Bronchial lymph node (tissue), 1 donor: ENCODE measurements around the gene ENOX1.

DNA sequence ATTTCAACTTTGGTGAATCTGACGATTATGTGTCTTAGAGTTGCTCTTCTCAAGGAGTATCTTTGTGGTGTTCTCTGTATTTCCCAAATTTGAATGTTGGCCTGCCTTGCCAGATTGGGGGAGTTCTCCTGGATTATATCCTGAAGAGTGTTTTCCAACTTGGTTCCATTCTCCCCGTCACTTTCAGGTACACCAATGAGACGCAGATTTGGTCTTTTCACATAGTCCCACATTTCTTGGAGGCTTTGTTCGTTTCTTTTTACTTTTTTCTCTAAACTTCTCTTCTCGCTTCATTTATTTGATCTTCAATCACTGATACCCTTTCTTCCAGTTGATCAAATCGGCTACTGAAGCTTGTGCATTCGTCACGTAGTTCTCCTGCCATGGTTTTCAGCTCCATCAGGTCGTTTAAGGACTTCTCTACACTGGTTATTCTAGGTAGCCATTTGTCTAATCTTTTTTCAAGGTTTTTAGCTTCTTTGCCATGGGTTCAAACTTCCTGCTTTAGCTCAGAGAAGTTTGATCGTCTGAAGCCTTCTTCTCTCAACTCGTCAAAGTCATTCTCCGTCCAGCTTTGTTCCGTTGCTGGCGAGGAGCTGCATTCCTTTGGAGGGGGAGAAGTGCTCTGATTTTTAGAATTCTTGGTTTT, 14.5 kb upstream of the WBP4 start:
- PRO-cap, result no peak

GRCh38 chr13:41060745-41061446, 413 bp upstream of the WBP4 start:
- PRO-cap, result bidirectional peak, plus-strand start at chr13:41061046, minus-strand start at chr13:41060902; bidirectional peak, plus-strand start at chr13:41061311, minus-strand start at chr13:41061193; bidirectional peak, plus-strand start at chr13:41061511, minus-strand start at chr13:41061384

DNA sequence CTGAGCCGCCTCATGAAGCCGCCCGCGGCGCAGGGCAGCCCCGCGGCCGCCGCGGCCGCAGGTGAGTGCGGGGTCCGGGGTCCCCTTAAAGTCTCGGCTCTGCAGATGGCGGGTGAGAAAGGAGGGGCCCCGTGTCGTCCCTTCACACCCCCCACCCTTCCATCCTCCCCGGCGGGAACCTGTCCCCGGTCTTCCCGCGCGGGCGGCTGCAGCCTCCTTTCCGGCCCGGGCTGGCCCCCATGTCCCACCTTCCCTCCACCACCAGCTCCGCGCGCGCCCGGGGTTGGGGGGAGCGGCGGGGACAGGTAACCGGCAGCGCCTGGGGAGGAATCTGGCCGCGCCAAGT, 319 bp downstream of the RGCC start:
- PRO-cap, result no peak

GRCh38 chr13:41458042-41458923, 933 bp downstream of the RGCC start:
- PRO-cap, result unidirectional peak, minus-strand start at chr13:41458629

- PRO-cap, result no peak
Measured at GRCh38 chr13:41461530-41462153, 4.3 kb downstream of the RGCC start.

DNA sequence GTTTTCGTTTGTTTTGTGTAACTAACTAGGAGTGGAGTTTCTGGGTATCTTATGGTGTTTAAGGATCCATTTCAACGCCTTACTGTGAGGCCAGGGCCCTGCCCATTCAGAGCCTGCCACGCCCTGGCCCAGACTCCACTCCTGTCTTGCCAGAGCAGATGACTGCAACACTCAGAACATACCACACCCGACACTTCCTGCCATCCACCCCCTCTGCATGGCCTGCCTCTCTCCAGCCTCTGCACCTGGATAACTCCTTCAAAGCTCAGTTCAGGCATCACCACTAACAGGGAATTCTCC, 43.2 kb downstream of the RGCC start:
- PRO-cap, result no peak

GRCh38 chr13:41547063-41548012, 90.0 kb downstream of the RGCC start:
- PRO-cap, result no peak

GRCh38 chr13:41613686-41614638, 156.6 kb downstream of the RGCC start:
- PRO-cap, result no peak

DNA sequence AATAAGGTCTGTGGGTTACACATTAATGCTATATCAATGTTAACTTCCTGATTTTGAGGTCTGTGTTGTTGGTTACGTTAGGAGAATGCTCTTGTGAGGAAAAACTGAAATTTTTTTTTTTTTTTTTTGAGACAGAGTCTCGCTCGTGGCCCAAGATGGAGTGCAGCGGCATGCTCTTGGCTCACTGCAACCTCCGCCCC, 197.5 kb downstream of the RGCC start:
- PRO-cap, result no peak

DNA sequence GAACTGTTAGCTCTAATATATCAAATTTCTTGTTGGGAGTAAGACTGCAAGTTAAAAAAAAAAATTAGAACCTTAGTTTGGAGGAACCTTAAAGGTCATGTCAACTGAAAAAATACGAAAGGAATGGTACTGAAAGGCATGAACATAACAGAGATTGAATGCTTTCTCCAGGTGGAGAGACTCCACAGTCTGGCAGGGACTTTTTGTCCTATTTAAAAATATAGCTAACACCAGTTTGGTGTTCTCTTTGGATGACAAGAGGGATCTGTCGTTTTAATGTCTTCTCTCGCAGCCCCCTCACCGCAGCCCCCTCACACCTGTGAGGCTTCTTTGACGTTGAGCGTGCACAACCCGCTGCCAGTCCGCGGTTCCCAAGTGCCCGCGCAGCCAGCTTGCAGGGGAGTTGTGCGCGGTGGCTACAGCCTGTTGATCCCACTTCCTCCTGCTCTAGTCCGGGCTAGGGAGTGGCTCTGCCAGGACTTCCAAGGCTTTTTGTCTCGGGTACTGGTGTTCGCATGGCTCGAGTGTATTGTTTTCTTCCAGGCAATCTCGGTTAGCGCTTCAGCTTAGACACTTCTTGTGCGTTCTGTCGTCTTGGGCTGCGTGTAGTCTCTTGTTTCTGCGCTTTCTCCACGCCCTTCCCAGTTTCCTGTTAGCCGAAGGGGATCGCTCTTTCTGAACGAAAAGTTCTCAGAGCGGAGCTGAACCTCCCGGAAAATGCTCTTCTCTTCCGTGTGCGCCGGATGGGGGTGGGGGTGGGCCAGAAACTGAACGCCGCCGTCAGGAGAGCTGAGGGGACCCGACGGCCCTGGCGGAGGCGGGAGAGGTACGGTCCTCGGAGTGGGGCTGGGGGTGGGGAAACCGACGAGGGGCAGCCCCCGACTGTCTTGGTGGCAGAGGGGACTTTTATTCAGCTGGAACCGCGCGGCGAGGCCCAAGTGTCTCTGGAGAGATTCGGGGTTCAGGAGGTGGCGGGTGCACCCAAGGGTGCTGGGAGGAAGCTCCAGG, 868 bp upstream of the DGKH start:
- PRO-cap, result unidirectional peak, plus-strand start at position 450 of the sequence; bidirectional peak, plus-strand start at position 770 of the sequence, minus-strand start at position 651 of the sequence

DNA sequence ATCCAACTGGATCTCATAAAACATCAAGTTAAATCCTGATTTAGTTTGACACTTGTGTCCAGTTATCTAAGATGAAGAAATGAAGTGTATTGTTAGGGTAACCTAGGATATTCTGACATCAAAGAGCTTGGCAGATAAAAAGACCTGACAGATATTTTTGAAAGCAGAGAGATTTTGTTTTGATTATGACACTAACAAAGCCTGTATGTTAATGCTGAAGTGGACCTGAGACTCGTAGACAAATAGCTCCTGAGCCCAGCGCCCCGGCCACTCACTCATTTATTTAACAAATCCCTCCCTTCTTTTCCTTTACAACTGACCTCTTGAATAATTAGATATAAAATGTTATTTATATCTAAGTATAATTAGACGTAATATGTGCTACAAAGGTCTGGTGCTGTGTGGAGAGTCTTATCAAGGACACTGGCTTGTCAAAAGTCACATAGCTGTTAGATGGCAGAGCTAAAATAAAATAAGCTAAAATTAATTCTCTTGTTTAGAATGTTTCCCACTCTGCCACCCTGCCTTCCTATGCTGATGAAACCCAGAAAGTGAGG, 73.1 kb upstream of the FAM216B start:
- PRO-cap, result no peak

DNA sequence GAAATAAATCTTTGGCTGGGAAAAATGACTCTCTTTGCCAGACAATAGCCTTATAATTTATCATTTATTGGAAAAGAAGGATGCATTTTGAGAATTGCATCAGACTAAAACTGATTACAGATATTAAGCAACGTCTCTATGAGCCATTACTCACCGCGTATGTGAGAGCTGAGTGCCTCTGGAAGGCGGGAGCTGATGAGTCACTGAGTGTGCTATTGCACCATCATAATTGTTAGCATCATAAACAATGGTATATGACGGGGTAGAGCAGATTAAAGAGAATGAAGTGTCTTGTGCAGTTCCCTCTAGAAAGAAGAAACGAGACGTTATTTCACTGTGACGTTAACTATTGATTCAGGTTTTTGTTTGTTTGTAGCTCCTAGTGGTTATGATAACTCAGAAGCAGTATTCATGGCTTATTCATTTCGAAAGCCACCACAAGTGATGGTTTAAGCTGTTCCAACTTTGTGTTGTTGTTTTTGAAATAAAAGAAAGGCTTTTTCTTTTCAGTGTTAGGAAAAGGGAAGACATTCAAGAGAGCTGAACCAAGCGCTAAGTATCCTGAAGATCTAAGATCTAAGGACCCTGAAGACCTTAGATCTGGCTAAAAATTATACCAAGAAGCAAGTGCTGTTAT, 60.9 kb upstream of the FAM216B start:
- PRO-cap, result no peak

DNA sequence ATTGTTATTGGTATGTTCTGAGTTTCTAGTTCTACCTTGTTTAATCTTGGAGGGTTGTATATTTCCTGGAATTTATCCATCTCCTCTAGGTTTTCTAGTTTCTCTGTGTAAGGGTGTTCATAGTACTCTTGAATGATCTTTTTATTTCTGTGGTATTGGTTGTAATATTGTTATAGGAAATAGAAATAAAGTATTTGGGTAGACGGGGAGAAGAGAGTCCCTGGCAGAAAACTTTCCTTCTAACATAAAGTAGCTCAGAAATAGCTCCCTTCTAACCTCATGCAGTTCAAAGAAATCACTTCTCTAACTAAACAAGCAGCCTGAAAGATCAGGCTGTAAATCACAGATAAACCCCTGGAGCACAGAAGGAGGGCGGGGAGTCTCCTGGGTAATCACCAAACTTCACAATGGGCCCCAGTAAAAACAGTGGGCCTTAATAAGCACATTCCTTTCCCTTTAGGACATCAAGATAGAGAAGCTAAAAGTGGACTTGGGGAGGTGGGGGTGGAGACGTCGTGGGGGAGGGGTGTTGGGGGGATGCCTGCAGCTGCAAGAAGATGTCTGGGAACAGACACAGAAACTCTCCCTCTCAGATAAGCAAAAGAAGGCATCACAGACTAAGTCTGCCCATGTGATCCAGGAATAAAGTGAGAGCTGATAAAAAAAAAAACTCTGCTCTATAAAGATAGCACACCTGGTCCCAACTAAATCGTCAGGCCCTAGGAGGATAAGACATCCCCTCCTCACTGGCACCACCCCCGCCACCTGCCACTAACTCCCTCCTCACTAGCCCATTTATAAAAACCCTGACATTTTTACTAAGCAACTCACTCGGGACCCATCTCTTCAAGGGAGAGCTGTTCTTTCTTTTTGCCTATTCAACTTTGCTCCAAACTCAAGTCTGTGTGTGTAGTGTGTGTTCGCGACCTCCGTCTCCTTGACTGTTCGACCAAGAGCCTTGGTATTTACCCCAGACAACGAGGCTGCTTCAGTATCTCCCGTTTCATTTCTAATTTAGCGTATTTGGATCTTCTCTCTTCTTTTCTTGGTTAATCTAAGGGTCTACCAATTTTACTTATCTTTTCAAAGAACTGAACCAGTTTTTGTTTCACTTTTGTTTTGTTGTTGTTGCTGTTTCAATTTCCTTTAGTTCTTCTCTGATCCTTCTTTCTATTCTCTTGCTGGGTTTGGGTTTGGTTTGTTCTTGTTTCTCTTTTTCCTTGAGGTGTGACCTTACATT, 31.6 kb downstream of the DNAJC15 start:
- PRO-cap, result unidirectional peak, plus-strand start at position 830 of the sequence

- PRO-cap, result no peak
Measured at GRCh38 chr13:43307637-43308369, 284.4 kb downstream of the DNAJC15 start.

DNA sequence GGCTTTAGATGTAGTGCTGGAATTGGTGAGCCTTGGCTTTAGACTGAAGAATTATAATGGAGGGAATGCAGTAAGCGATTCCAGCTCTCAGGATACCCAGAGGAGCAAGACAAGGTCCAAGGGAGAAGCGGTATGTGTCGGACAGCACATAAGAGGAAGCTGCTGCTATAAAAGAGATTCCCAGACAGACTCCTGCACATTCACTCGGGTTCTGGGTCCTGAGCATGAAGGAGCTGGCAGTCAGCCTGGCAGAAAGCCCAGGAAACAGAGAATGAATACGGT, 308.2 kb downstream of the DNAJC15 start:
- PRO-cap, result no peak

- PRO-cap, result bidirectional peak, plus-strand start at chr13:43787147, minus-strand start at chr13:43786906
Measured at GRCh38 chr13:43786410-43787732, at the start of gene ENOX1. TSS of gene ENOX1 (minus strand) at chr13:43786972.

DNA sequence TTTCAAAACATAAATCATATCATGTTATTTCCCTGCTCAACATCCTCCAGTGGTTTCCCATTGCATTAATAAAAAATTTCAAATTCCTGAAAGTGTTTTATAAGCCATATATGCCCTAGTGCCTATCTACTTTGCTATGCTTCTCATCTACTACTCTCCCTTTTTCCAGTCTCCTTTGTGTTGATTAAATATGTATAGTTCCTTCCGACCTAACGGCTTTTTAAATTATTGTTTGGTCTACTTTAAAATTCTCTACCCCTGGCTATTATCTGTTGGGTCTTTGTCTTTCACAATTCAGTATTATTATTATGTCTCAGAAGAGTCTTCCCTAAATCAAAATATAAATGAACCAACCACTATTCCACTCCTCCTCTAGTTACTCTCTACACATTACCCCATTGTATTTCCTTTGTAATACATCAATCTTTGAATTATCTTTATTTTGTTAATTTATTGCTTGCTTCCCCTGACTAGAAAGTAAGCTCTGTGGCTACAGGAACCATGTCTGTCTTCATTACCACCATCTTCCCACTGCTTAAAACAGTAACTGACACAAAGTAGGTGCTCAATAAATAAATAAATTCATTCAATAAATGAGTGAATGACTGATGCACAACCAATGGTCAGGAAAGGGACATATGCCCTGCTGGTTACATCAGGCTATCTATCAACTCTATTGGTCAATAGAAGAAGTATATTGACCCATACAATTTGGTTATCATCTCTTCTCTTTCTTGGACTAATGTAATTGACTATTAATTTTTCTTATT, 17.3 kb downstream of the CCDC122 start:
- PRO-cap, result no peak

- PRO-cap, result no peak
Measured at GRCh38 chr13:43878936-43879313, 615 bp downstream of the CCDC122 start.

DNA sequence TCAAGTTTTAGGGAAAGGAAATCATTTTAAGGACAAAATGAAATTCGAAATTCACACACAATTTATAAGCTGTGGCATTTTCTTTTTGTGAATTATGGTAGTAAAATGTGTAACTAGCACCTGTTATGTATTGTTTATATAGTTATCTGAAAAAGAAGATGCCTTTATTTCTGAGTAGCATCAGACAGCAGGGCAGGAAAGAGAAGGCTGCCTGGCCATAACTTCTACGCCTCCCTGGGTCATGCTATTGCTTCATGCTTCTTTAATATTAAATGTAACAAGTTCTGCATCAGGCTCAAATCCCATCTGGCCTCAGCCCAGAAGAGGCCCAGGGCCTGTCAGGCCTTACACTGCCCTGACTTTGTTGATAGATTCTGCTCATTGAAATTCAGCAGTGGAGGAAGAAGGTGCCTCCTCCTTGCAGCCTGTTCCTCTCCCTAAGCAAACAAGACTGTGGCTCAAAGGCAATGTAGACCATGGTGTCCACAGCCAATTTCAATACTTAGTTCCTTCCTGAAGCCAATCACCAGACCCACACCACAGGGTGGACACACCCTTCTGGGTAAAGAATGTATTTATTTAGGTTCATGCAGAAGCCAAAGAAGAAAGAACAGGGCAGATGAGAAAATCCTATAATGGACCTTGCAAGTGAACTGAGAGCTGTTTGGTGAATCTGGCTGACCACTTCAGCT, 59.3 kb downstream of the LACC1 start:
- PRO-cap, result no peak

DNA sequence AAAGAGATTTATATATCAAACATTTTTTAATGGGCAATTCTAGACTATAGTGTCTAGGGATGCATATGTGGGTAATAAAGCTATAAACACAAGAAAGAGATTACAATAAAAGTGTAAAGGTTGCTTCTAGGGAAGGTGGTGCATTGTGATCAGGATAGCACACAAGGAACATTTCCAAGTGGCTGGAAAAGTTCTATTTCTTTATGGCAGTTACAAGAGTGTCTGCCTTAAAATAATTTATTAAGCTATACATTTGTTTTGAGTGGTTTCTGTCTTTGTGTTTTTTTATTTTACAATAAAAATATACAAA, 59.7 kb downstream of the SMIM2 start:
- PRO-cap, result no peak